Left lobe of liver (tissue), 1 donor: ENCODE measurements around the genes DEFB123, BCL2L1 and MYLK2.

DNA sequence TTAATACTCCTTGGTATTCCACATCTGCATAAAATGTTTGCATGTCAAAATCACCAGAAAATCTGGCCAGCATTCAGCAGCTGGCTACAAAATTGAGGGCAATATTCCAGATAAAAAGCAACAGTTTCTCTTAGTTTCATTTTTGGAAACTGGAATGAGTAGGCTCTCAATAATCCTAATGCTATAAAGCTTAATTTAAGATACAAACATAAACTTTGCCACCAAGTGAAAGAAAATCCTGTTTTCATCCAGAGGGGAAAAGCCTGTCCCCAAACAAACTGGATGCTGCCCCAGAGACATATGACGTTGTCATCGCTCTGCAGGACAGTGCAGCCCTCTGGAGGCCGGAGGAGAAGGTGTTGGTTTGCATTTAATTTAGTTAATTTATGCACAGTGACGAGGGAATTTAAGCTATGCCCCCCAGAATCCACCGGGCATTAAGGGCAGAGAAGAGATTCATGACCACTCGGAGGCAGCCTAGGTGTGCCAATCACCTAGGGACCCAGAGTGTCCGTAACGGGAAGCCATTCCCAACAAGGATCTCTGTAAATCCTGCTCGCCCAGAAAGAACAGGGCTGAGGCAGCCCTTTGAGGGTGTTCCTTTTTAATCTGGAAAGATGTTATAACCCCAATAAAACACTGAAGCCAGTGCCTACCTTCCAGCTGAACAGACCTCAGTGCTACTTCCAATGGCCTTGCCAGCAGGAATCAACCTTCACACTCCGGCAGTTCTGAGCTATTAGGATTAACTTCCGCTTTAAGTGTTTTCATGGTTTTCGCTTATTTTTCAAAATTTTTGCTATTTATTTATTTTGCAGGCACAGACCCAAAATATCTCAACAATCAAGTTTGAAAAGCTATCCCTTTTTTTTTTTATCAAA is 45.0 kb downstream of the NINL start:
- PRO-cap, result bidirectional peak, plus-strand start at position 433 of the sequence, minus-strand start at position 302 of the sequence

DNA sequence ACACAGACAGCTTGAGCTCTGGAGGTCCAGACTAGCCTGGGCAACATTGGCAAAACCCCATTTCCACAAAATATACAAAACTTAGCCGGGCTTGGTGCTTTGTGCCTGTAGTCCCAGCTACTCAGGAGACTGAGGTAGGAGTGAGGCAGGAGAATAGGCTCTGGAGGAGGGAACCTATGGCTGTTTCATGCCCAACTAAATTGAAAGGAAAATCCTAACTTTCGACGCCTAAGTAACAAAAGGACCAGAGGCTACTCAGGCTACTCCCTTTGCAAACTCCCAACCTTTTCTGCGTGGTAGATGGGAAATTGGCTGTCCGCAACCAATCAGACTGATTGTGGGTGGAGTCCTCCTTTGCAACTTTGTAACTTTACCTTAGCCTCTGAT is 42.0 kb downstream of the NINL start:
- PRO-cap, result no peak

DNA sequence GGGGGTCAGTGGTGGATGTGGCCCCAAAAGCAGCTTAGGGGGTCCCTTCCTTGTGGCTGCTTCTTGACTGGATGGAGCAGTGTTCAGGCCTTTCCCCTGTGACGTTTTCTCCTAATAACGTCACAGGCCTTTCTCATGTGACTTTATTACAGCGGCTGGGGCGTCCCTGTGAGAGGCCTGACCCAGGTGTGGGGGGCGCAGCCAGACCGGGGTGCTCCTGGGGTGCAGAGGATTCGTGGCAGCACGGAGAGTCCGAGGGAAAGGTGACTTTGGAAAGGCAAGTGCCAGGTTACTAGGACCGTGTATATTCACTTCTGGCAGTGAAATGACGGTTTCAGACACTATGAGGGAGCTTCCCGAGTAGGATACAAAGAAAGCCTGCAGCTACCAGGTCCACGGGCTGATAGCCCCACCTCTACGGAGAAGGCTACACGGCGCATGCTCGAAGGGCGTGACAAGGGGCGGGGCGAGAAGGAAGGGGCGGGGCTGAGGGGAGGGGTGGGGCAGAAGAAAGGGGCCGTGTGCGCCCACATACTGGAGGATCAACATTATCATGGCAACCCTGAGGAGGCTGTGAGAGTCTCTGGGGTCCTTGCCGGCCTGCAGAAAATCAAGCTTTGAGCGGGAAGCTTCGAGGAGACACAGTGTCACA is 54.2 kb upstream of the ZNF337 start:
- PRO-cap, result bidirectional peak, plus-strand start at position 509 of the sequence, minus-strand start at position 405 of the sequence

GRCh38 chr20:25865472-25866352 is 169.1 kb upstream of the ZNF337 start:
- PRO-cap, result no peak

DNA sequence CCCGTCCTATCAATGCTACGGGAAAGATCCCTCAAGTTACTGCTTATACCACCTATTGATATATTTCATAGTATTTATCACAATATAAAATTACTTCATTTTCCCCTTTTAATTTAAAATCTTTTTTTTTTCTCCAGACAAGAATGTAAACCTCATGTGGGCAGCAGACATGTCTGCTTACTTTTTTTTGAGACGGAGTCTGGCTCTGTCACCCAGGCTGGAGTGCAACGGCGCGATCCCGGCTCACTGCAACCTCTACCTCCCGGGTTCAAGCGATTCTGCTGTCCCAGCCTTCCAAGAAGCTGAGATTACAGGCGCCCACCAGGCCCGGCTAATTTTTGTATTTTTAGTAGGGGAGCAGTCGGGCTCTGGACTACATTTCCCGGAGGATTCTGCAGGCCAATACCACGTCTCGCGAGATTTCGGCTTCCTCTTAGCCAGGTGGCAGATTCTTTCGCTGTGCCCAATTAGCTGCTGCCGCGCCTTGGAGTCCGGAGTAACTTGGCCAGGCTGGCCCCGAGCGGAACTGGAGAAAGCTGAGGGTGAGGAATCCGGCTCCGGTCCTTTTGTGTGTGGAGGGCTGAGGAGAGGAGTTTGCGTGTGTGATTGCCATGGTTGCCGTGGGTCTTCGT is 312.8 kb upstream of the ZNF337 start:
- PRO-cap, result unidirectional peak, plus-strand start at position 460 of the sequence; unidirectional peak, plus-strand start at position 499 of the sequence

- PRO-cap, result no peak
Measured at GRCh38 chr20:29299103-29299993, 1958.1 kb upstream of the DEFB115 start.

DNA sequence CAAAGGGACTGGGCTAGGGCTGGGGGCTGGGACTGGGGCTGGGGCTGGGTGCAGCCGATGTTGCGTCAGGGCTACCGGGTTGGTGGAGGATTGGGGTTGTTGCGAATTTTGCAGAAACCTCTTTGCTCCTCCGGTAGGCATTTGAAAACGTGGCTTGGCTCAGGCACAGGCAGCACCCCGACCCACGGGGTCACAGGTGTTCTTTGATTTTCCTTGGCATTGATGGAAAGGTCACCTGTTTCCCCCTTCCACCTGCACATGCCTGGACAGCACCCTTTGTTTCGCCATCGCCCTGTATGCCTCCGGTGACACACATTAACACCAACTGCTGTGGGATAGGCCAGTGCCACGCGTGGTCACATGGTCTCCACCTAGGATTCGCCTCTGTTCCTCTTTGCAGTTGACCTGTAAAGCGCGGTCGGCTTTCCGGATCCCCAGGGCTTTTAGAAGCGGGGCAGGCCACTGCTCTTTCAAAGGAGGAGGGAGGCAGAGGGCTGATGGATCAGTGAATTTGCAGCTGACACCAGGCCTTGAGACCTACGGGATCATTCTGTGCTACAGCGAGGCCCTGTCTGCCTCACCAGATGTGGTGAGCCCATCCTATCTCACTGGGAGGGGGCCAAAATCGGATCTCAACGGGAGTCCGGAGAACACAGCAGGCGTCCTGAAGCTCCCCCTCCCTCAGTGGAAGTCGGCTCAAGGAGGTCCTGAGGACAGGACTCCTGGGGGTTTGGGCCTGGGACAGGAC is 974.0 kb upstream of the DEFB115 start:
- PRO-cap, result no peak

DNA sequence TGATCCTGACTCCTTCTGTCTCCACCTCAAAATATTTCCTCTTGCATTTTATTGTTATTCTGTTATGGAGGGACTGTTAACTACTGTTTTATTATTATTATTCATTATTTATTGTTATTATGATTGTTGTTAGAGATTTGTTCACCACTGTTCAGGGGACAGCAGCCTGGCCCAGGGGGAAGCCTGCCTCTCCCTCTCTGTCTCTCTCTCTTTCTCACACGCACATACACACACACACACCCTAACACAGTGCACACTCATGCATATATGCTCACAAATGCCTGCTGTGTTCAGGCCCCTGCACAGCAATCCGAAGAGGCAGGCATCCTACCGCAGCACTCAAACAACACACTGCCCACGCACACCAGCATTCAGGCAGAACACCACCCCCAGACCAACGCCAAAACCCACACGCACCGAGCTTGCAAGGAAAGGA is 968.6 kb upstream of the DEFB115 start:
- PRO-cap, result no peak

- PRO-cap, result no peak
Measured at GRCh38 chr20:31440419-31440858, at the start of gene DEFB123. Gene DEFB123 (plus strand): TSS chr20:31440632.

DNA sequence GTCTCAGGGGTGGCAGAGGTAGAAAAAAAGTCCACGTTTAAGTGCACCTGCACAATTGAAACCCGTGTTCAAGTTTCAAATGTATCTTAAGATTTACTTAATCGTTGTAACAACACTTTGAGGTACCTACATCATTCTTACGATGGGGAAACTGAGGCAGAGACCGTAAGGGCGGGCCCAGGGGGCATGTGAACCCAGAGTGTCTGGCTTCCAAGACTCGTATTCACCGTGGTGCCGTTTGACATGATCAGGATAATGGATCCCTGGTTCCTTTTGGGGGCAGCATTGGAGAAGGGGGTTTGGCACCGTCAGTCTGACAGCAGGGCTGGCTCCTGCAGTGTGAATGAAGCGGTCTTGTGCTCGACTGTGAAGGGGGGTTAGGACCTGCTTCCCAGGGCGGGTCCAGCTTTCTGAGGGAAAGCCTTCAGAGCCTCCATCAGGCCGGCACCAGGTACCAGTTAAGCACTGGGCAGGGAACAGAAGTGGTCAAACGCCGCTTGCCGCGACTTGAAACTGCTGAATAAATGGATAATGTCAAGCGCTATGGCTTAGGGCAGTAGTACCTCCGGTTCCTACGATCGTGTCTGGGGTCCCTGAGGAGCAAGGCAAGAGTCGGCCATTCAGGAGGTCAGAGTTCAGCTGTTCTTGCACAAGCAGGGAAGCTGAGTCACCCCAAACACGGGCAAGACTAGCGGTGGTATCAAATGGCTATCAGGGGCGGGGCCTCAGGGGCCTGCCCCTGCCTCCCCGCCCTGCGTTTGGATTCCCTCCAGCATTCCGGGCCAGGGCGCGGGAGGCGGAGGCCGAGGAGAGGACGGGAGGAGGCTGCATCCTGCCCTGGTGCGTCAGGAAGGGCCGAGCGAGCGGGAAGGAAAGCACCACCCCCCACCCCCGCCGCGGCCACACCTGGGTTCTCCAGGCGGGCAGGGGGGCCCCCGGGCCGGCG is 25.3 kb downstream of the MCTS2 start:
- PRO-cap, result bidirectional peak, plus-strand start at position 775 of the sequence, minus-strand start at position 586 of the sequence

DNA sequence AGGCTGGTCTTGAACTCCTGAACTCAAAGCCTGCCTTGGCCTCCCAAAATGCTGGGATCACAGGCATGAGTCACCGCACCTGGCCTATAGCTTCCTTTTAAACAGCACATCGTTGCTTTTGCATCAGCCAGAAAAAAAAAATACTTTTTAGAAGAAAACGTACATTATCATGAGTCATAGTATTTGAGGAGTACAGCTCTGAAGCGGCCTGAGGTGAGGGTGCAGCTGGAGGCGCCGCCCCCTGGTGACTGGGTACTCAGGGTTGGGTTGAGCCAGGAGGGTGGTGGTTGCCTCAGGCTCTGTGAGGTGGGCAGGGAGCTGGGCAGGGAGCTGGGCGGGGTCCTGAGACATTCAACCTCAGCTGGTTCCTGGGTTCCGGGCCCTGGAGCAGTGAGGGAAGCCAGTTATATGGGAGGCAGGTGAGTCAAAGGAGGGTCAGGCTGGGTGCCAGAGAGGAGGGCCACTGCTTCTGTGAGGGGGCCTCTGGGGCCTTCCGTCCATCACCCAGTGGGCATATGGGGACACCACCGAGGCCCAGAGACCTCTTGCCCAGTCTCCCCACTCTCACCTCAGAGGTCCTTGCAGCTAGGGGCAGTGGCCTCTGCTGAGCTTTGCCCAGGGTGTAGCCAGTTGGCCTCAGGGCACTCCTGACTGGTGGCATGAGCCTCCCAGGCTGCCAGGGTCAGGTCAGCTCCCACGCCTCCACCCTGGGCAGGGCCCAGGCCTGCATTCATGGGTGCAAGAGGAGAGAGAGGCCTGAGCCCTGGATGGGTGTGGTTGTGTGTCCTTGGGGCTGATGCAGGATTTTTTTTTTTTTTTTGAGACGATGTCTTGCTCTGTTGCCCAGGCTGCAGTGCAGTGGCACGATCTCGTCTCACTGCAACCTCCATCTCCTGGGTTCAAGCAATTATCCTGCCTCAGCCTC is 11.6 kb upstream of the ID1 start:
- PRO-cap, result no peak

DNA sequence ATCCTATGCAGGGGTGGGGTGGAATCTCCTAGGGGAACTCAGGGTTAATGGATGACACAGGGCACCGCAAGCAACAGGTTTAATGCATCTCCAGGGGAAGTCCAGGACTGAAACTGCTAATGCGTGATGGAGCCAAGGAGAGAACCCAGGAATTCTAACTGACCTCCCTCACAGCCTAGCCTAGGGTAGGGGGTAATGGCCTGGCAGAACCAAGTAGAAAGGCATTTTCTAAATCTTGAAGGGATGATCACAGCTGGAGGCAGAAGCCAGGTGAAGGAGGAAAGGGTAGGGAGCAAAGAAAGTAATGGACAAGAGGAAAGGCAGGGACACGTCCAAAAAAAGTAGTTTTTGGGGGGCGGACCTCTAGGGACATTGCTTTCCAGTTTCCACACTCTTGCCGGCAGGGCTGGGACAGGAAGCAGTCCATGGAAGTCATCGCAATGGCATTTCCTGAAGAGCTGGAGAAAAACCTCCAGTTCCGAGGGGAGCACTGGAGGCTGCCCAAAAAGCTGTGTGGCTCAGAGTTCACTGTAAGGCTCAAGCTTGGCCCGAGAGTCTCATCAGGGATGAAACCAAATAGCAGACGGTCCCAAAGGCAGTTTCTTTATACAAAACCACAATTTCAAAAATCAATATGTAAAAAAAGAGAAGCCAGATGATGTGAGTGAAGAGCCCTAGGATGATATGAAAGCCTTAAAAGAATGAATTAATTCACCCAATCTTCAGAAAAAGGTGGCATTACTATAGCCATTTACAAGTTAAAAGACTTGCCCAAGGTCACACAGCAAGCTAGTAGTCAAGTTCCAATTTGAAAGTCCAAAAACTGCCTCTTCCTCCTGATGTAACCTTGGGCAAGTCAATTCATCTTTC is 9.4 kb downstream of the BCL2L1 start:
- PRO-cap, result bidirectional peak, plus-strand start at position 504 of the sequence, minus-strand start at position 408 of the sequence

GRCh38 chr20:31722069-31723170 is at the start of gene BCL2L1:
Gene BCL2L1 (minus strand): TSS chr20:31722868.
- PRO-cap, result bidirectional peak, plus-strand start at chr20:31722854, minus-strand start at chr20:31722896

DNA sequence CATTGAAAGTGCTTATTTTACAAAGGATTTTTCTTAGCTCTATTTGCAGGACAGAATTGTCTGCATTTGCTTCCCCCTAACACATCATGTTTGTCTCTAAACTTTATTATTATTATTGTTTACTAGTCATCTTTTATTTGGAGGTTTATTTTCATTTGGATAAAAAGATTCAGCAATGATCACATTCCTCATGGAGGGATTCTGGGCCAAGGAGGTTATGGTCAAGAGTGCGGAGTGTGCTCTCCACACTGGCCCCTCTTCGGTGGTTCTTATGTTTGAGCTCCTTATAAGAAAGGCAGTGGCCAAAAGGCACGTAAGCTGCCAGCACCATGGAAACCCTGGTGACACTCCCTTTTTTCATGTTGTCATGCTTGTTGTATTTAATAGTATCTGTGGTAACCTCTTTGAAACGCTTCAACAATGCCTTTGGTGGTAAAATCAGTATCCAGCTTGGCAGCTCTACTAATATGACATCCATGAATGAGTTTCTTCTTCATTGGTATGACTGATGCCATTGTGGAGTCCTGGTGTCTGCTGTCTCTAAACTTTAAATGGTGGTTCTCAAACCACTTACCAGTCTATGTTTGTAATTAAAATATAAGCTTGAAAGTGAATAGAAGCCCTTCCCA is 10.8 kb upstream of the MYLK2 start:
- PRO-cap, result no peak

GRCh38 chr20:31810028-31810753 is 9.0 kb upstream of the MYLK2 start:
- PRO-cap, result no peak

- PRO-cap, result no peak
Measured at GRCh38 chr20:31818921-31819593, at the start of gene MYLK2. Gene MYLK2 (plus strand): TSS chr20:31819356.

DNA sequence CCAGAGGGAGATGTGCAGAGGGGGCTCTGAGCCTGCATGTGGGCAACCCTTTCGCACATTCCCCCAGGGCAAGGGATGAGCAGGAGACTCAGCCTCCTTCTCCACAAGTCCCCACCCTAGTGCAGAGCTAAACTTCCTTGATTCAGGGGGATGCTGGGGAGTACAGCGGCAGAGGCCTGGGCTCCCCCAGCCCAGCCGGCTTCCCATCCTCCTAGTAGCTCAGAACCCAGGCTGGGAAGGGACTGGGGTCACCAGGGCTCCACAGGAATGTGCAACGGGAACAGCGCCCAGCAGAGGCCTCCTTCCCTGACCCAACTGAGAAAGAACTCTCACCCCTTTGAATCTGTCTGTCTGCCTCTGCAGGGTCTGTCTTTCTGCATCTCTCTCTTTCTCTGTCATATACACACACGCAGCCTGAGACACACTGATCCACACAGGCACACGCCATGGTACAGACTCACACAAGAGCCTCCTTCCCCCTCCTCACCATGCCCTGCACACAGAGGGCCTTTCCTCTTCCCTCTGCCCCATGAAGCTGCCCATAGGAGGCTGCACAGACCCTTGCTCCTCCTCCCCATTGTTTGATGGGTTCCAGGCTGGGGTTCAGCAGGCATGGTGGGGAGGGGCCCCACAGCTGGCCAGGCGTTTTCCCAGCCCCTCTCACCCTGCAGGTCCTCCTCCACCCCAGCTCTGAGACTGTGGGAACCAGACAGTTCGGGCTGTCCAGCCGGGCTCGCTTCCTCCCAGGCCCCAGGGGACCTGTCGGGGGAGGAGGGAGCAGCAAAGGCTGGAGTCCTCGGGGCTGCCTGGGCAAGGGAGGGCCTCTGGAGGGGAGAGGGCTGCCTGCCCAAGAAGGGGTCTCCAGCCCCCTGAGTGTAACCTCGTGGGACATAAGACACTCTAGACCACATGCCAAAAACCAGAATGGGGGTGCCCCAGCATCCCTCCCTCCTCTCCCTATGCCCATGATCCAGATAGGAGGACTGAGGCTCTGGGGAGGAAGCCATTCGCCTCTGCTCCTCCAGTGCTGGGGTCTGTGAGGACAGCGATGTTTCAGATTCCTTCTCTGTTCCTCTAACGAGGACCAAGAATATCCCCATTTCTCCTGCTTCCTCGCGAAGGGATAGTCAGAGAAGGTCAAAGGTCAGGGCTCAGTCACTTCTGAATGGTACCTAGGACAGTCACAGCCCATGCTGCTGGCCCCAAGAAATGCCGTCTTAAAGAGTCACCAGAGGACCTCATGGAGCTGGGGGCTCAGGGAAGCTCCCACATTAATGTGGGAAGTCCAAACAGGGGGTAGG is 2.6 kb downstream of the FOXS1 start:
- PRO-cap, result no peak

- PRO-cap, result no peak
Measured at GRCh38 chr20:32040572-32041117, 11.4 kb upstream of the HCK start.

- PRO-cap, result no peak
Measured at GRCh38 chr20:32112691-32113261, 3.3 kb downstream of the TM9SF4 start.

GRCh38 chr20:32181931-32182614 is 25.5 kb downstream of the PLAGL2 start:
- PRO-cap, result no peak